GM19240 (cell line): Measurements from ENCODE around the gene MAP3K1.

- RRBS: no CpG with 5 or more reads among the region's 5 CpGs
Observed at GRCh38 chr5:56637257-56637750, 178.0 kb upstream of the MAP3K1 start.

DNA sequence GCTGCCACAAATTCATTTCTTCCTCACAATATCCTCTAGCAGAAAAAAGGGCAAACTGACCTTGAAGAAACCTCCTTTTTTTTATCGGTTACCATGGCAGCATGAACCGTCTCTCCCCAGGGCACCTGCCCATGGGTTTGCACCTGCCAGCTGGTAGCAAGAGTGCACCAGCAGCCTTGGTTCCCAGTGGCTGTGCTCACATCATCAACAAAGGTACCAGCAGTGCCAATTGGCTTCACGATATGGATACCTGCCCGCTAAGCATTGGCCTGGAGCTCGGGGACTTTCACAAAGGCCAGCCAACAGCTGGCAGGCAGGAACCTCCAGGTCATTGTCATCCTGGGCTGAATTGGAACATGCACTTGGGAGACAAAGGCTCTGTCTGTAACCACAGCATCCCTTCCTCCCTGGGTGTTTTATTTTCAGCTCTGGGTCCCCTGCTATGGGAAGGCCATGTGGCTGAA, 145.8 kb upstream of the MAP3K1 start:
- RRBS: no CpG with 5 or more reads among the region's 5 CpGs

DNA sequence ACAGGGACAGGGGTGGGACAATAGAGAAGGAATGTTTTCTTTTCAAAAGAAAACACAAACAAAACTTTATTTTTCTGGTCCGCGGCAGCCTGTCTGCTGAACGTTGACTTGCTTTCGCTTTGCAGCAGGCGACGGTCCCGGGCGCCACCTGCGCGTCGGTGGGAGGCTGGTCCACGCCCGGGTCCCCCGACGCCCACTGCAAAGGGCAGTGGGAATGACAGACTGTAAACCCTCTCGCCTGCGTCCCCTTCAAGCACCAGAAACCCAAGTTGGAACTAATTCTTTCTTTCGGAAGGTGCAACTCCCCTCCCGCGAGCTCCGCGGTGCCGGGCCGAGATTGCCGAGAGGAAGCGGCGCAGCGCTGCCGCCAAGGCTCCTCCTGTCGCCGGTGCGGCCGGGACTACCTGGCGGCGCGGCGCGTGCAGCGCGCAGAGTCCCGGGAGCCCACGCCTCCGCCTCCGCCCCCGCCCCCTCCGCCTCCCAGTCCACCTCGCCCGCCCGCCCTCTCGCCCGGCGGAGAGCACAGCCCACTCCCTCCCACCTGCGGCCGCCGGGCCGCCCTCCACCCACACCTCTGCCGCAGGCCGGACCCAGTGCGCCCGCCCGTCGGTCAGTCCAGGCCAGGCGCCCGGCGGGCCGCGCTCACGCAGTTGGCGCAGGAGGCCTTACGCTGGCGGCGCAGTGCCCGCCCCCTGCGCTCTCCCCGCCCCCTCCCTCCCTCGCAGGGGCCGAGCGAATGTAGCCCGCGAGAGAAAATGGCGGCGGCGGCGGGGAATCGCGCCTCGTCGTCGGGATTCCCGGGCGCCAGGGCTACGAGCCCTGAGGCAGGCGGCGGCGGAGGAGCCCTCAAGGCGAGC, at the start of gene MAP3K1:
MAP3K1 (plus strand) TSS at position 731 of the 857 bp plus-strand sequence.
- RRBS: 2% methylated on average over 37 of the region's 96 CpGs

- RRBS: no CpG with 5 or more reads among the region's 7 CpGs
Observed at GRCh38 chr5:56851568-56852388, 36.4 kb downstream of the MAP3K1 start.

GRCh38 chr5:56921782-56922379, 12.5 kb downstream of the SETD9 start:
- RRBS: no CpG with 5 or more reads among the region's 1 CpG

DNA sequence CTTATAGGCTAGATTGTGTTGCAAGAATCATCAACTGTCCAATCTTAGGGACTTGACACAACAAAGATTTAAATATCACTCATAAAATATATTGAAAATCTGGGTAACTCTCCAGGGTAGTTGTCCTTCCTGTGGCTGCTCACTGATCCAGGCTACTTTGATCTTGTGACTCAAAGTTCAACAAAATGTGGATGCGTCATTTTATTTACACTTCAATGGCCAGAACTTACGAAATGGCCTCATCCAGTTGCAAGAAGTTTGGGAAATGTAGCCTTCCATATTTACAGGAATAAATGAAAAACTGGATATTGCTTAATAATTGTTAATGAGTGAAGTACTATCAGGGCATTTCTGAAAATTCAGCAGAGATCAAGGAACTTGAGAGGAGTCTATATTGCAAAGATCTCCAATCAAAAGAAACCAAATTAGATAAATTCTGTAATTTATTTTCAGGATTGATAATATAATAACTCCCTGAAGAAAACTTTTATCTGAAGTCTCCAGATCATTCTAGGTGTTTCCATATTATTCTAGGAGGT, 235.6 kb upstream of the ACTBL2 start:
- RRBS: no CpG with 5 or more reads among the region's 2 CpGs

- RRBS: no CpG with 5 or more reads among the region's 7 CpGs
Observed at GRCh38 chr5:58088865-58089497, 370.9 kb downstream of the PLK2 start.

DNA sequence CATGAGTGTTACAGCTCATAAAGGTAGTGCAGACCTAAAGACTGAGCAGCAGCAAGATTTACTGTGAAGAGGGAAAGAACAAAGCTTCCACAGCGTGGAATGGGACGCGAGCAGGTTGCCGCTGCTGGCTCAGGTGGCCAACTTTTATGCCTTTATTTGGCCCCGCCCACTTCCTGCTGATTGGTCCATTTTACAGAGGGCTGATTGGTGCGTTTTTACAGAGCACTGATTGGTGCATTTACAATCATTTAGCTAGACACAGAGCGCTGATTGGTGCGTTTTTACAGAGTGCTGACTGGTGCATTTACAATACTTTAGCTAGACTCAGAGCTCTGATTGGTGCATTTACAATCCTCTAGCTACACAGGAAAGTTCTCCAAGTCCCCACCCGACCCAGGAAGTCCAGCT, 13.8 kb downstream of the PLK2 start:
- RRBS: no CpG with 5 or more reads among the region's 9 CpGs

- RRBS: no CpG with 5 or more reads among the region's 3 CpGs
Observed at GRCh38 chr5:59187836-59188181, 604.9 kb downstream of the RAB3C start.

- RRBS: no CpG with 5 or more reads among the region's 2 CpGs
Observed at GRCh38 chr5:59467996-59468457, 425.5 kb downstream of the PDE4D start.

DNA sequence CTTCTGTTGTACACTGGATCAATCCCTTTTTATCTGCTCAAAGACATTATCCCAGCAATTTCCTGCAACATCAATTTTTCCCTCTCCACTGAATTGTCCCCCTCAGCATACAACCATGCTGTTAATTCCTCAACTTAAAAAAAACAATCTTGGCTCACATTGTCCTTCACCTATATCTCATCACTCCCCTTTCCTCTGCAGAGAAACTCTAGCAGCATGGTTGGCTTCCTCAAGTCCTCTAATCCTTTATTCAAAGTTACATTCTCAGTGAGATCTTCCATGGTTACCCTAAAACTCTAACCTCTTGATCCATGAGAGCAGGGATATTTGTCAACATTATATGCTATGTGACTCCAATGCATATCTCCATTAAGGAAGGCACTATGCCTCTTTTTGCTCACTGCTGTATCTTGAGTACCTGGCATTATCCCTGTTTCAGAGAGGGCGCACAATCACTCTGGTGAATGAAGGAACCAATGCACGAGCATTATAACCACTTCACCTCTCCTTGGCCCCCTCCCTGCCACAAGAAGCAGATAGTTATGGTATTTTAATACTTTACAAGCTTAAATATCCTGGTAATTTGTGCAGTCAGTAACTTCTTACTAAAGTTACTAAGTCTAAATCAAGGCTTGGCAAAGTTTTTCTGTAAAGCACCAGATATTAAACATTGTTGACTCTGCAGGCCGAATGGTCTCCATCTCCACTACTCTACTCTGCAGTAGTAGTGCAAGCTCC, 71.8 kb upstream of the PDE4D start:
- RRBS: no CpG with 5 or more reads among the region's 3 CpGs

- RRBS: no CpG with 5 or more reads among the region's 2 CpGs
Observed at GRCh38 chr5:60334274-60334817, 365.6 kb downstream of the DEPDC1B start.

DNA sequence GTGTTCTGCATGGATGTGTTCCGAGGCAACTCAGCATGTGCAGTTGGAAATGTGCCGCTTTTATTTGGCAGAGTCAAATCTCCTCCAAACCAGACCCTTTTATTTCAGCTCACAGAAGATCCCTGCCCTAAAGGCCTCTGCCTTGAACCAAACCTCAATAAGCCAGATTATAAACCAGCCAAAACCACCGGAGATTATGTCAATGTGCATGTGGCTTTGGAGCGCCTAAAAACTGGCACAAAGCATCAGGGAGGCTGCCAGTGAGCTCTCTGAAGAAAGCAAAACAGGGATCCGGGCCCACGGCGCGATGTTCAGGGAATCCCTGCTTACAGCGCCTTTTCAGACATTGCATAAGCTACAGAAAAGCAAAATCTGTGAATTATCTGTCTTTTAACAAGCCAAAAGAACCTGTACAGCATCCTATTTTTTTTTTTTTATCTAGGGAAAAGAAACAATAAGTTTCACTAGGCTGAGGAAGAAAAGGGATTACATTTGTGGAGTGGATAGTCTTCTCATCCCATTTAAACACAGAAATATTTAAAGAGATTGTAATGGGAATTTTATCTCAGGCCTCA, 360.0 kb downstream of the DEPDC1B start:
- RRBS: 93% methylated on average over 3 of the region's 9 CpGs

GRCh38 chr5:60507569-60508122, 192.3 kb downstream of the DEPDC1B start:
- RRBS: no CpG with 5 or more reads among the region's 4 CpGs

GRCh38 chr5:60528943-60529456, 171.0 kb downstream of the DEPDC1B start:
- RRBS: no CpG with 5 or more reads among the region's 2 CpGs

DNA sequence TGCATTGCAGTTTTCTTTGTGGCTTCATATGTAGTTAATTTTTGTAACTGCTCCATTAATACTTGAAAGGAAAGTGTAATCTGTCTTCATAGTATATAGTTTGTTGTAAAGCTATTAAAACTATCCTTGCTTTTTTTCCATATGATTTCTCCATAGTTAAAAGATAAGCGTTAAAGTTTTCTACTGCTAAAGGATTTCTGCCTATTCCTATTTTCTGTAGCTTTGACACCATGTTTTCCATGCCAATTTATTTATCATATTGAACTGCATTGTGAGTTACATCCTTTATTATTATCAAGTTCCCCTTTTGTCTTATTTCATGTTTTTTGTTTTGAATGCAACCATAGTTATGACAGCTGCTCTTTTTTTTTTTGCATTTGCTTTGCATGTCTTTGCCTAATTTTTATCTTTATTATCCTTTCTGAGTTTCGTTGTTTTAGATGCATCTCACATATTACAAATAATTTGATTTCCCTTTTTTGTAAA, 161.6 kb downstream of the DEPDC1B start:
- RRBS: no CpG with 5 or more reads among the region's 2 CpGs

DNA sequence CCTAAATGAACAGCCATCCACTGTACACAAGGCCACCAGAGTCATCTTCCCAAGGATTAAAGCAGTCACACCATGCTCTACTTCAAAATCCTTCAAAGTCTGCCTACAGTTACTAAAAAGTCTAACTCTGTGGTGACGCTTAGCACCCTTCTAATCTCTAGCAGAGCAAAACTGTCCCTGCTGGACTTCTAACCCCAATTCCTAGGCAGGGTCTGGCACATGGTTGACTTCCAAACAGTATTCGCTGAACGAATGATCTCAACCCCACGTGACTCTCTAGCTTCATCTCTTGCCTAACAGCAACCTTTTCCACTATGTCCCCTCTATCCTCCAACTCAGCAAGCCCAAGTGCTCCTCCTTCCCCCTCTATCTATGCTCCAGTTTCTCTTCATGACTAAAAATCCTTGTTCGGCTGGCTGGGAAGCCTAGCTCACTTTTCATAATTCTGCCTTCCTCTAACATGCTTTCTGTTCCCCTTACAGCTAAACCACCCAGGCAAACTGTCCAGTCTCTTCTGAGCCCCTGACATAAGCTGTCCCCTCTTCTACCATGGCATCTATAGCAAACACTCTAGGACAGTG, 22.9 kb downstream of the ELOVL7 start:
- RRBS: no CpG with 5 or more reads among the region's 5 CpGs

DNA sequence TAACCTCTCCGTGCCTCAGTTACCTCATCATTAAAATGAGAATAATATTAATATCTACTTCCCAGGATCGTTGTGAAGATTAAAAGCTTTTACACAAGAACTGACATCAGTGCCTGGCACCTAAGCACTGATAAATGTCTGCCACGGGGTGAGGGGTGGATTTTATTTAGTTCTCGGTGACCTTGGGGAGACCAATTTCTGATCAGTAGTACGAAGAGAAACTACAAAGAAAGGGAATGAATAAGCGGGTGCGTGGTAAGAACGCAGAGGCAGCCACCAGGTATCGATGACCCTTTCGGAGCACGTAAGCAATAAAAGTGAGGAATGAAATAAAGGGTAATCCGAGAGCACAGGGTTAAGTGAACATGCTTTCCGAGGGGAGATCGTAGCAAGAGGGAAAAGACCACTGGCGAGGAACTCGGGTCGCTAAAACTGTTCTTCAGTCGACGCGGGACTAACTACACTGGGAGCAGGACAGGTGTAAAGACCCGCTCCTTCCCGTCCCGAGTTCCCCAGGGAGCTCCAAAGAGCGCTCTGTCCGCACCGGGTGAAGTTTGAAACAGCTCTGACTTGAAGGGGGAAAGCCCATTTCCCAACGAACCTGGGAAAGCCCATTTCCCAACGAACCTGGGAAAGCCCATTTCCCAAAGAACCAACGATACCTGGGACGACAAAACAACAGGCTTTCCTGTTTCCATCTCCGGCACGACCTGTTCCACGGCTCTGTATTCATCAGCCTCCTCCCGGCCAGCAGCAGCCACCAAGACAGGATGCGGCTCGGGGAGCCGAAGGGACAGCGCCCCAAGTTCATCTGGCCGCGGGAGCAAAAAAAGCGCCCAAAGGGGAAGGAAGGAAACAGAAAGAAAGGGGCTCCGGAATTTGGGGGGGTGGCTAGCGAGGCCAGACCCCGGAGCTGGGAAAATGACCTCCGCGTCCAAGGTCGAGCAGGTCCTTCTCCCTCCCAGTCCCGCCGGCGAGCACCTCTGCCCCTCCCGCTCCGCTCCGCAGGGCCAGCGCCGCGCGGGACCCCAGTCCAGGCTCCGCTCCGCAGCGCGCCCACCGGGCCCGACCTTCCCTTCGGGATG, 967 bp downstream of the ELOVL7 start:
- RRBS: 2% methylated on average over 17 of the region's 64 CpGs

GRCh38 chr5:61329321-61329741, 2.7 kb upstream of the ZSWIM6 start:
- RRBS: 64% methylated on average over 1 of the region's 6 CpGs

DNA sequence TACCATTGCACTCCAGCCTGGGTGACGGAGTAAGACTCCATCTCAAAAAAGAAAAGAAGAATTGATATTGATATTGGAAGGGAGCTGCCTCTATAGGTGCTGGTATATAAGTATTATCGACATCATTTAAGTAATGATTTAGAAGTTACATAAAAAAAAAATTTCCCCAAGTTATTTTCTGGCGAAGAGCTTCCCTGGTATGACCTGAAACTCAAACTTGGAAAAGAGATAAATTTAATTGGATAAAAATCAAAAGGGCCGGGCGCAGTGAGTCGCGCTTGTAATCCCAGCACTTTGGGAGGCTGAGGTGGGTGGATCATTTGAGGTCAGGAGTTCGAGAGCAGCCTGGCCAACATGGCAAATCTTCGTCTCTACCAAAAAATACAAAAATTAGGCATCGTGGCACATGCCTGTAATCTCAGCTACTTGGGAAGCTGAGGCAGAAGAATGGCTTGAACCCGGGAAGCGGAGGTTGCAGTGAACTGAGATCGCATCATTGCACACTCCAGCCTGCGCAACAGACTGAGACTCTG, 4.2 kb downstream of the ZSWIM6 start:
- RRBS: no CpG with 5 or more reads among the region's 14 CpGs